Occipital lobe (tissue), 2 donors: ENCODE measurements around the genes KRT86, KRT6A, KRT71, KRT1 and KRT3.

- RAMPAGE, long total RNA: no peak
These were observed 95.5 kb downstream of the SCN8A start for GRCh38 chr12:51686388-51687096.

- RAMPAGE, long total RNA: no peak
These were observed 302 bp downstream of the FIGNL2 start for GRCh38 chr12:51848259-51848573.

DNA sequence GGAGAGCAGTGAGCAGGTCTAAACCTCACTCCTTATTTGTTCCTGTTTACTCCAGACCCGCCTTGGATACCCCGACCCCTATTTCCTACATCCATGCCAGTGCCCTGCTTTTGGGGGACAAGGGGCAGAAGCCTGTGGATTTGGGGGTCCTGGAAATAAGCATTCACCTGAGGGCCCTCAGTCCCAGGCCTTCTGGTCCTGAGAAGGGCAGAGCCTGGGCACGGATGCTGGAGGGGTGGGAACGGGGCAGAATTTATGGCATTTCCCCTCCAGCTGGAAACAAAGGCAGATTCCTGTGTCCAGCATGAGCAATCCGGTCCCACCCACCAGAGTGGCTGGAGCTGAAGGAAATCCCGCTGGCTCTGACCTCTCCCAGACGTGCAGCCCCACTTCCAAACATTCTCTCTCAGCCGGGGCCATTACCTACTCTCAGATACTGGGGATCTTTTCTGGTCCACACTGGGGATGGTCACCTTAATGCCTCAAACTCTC, 9.3 kb downstream of the ANKRD33 start:
- RAMPAGE, long total RNA: no peak

GRCh38 chr12:51923395-51923850, 16.1 kb downstream of the ACVRL1 start:
- RAMPAGE, long total RNA: no peak

DNA sequence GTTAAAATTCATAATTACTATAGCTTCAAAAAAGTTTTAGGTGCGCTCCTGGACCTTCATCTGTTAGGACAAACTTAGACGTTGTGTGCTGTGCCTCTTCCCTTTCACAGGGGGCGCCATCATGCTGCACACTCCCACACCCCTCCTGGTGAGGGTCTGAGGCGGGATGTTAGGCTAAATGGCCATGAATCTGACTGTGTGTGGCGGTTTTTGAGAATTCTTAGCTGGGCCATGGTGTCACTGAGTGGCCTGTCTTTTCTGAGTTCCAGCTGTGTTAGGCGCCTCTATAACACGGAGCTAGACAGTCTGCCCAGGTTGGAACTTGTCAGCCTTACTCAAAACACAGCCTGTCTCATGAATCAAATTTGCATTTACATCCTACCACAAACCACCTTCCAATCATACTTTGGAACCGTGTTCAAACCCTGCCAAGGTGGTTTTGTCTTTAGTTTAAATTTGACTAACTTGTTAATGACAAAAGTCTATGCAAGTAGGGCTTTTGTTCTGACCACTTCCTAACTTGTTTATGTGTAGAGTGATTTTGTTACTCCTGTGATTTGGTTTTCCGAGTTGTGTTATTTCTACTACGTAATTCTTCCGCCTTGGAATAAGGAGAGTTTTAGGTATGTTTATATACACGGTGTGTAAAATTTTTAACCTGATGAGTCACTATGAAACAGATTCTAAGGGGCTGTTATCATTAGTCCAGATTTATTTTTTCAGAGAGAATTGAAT, 19.5 kb downstream of the ACVR1B start:
- RAMPAGE, long total RNA: no peak

DNA sequence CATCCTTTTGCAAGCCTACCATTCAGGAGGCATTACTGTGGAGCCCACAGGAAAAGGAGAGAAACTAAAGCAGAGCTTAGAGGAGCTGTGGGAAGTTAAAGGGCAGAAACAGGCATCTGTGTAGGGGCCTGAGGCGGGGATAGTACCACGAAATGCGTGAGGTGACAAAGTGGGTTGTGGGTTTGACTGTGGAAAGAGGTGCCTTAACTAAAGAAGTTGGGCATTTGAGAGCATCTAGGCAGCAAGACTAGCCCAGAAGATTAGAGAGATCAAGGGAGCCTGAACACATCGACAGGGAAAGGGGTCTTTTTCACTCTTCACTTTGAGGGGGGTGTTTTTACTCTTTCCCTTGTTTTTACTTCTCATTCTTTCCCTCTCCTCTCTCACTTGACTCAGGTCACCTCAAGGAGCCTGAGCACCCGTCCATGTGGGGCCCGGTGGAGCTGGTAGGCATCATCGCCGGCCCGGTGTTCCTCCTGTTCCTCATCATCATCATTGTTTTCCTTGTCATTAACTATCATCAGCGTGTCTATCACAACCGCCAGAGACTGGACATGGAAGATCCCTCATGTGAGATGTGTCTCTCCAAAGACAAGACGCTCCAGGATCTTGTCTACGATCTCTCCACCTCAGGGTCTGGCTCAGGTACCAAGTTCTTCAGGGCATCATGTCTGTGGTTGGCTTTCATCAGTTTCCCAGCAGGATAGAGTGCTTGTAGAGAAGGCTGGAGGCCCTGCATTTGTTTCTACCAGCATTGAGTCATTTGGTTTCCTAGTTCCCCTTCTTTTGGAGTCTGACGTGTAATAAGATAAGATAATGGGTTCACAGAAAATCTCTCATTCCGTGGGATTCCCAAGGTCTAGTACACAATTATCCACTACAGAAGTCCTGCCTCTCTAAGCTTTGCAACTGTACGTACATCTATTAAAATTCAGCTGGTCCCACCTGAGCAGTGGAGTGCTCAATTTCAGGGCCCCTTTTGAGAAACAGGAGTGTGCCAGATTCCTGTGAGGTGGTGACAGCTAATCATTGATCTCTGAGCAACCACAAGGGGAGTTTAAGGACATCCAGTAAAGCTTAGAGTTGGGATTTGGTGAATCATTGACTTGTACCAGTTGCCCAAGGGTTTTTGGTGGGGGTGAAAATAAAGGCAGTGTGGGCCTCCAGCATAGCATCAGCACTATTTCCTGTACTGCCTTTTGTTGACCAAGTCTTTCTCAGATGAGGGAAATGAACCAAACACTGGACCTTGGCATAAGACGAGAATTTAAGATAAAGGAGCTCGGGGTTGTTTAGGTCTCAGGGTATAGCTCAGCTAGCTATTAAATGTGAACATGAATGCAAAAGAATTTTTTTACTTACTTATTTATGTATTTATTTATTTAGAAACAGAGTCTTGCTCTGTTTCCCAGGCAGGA, 24.9 kb downstream of the ACVR1B start:
- RAMPAGE, long total RNA: no peak

- RAMPAGE, long total RNA: no peak
These were observed 13.6 kb upstream of the NR4A1 start for GRCh38 chr12:52037624-52037966.

DNA sequence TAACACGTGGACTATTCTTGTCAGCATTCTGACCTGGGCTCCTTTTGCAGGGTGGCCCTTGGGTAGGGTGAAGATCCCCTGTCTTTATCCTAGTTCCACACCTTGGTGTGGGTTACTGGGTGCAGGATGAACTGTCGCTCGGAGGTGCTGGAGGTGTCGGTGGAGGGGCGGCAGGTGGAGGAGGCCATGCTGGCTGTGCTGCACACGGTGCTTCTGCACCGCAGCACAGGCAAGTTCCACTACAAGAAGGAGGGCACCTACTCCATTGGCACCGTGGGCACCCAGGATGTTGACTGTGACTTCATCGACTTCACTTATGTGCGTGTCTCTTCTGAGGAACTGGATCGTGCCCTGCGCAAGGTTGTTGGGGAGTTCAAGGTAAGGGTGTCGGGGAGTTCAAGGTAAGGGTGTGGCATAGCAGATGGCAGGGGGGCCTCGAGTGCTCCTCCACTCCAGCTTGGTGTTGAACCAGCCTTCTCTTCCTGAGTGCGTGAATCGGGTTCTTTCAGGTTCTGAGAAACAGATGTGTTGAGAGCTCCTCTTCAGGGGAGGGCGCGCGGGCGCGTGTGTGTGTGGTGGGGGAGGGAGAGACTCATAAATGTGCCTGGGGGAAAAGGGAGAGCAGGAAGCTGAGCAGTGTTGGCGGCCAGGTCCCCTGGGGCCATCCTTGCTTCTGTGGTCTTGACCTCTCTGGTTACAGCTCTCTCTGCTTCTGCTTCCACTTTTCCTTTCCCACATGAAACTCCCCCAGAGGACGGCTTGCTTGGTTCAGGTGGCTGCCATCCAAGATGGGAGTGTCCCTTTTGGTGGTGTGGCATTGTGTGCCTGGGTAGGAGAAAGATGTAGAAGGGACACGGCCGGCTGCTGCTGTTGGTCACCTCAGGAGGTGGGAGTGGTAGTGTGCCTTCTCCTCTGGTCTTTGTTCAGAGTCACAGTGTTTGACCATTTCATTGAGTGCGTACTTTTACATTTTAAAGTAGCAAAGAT, 4.0 kb downstream of the ATG101 start:
- RAMPAGE, long total RNA: no peak

GRCh38 chr12:52093318-52093793, 13.9 kb downstream of the SMIM41 start:
- RAMPAGE, long total RNA: no peak

DNA sequence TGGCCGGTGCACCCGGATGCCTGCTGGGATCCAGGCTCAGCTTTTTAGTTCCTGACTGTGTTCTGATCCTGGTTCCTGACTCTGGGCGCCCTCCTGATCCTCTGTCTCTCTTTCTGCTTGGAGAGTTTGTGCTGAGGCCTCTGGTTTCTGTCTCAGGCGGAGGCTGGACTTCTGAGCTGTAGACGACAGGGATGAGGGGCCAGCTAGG, 16.6 kb downstream of the KRT80 start:
- RAMPAGE, long total RNA: no peak

GRCh38 chr12:52193909-52194412, 2.1 kb upstream of the KRT80 start:
- RAMPAGE, long total RNA: no peak

DNA sequence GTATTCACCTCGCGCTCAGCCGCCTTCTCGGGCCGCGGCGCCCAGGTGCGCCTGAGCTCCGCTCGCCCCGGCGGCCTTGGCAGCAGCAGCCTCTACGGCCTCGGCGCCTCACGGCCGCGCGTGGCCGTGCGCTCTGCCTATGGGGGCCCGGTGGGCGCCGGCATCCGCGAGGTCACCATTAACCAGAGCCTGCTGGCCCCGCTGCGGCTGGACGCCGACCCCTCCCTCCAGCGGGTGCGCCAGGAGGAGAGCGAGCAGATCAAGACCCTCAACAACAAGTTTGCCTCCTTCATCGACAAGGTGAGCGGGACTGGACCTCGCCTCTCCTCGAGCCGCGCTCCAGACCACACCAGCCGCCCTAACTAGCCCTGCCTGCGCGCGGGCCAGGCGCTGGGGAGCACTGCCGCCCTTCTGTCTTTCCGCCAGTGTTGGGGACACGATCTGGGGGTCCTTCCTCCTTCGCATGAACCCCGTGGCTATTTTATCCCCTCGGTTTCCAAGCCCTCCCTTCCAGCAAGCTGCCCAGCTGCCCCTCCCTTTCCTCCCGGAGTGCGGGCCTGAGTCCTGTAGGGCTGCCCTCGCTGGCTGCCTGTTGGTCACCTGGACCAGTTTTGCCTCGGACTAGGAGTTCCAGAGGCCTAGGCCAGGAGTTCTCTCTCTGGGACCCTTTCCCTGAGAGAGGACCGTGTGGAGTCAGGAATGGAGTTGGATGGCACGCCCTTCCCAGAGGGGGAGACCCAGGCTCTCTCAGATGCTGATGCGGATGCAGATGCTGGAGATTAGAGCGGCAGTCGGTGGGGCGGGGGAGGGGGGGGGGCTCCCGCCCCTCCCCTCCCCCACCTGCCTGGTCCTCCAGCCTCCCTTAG, 511 bp downstream of the KRT7 start:
- RAMPAGE, long total RNA: no peak

- RAMPAGE, long total RNA: no peak
These were observed 1.8 kb downstream of the KRT7 start for GRCh38 chr12:52234660-52235415.

DNA sequence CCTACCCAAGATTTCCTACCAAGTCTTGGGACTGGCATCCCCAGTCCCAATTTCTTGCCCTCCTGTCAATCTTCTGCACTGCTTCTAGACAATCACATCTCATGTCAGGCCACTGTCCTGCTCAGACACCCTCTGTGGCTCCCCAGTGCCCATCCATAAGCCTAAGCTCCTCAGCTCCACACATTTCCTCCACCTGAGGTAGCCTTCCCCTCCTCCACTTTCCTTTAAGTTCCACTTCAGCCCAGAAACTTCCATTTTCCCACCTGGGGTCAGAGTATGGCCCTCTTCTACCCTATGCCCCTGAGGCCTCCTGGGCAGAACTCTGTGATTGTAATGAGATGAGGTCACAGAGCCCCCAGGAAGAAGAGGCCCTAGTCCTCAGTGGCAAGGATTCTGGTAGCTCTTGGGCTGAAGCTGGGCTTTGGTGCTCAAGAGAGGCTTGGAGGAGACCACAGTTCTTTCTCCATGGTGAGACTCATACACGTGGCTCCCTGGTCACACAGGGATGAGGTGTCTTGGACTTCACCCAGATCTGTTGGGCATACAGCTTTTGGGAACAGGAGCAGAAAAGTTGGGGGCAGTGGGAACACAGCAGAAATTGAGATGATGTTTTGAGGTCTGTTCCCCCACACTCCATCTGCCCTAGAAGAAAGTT, at the start of gene KRT86:
KRT86 (plus strand) TSS at position 391 of the 655 bp plus-strand sequence.
- RAMPAGE, long total RNA: no peak

DNA sequence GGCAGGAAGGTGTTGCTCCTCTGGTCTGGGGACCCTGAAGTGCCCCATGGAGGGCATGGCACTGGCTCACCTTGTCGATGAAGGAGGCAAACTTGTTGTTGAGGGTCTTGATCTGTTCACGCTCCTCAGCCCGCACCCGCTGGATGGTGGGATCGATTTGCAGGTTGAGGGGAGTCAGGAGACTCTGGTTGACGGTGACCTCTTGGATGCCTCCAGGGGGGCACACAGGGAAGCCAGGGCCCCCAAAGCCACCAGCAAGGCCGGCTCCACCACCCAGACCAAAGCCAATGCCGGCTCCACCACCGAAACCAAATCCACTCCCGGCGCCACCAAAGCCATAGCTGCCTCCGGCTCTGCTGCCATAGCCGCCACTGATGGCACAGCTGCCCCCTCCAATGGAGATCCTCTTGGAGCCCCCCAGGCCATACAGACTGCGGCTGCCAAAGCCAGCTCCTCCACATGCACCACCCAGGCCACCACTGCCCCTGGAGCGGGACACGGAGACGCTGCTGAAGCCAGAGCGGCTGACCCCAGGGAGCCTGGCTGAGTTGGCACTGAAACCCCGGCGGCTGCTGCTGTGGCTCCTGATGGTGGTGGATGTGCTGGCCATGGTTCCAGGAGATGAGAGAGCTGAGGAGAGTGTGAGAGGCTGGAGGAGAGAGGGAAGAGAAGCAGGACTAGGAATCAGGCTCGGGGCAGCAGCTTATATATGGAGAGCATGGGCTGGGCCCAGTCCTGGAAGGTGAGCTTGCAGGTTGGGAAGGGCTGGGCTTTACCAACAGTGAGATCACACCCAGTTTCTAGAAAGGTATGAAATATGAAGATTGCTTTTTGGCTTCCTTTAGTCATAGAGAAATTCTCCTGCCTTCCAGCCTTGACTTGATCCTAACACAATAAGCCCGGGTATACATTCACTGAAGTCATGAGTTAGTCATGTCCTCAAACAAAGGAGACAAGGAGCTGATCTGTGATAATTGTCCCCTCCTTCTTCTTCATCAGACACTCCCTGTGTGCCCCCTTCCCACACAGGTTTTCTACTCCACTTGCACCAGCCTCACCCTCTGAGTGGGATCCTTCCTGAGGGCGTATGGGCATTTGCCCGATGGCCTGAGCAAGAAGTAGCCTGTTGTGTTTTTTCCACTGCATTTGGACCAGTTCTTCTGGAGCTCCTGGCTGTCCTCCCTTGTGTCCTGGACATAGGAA, at the start of gene KRT6A:
KRT6A (minus strand) TSS at position 679 of the 1,203 bp plus-strand sequence.
- RAMPAGE, long total RNA: no peak

DNA sequence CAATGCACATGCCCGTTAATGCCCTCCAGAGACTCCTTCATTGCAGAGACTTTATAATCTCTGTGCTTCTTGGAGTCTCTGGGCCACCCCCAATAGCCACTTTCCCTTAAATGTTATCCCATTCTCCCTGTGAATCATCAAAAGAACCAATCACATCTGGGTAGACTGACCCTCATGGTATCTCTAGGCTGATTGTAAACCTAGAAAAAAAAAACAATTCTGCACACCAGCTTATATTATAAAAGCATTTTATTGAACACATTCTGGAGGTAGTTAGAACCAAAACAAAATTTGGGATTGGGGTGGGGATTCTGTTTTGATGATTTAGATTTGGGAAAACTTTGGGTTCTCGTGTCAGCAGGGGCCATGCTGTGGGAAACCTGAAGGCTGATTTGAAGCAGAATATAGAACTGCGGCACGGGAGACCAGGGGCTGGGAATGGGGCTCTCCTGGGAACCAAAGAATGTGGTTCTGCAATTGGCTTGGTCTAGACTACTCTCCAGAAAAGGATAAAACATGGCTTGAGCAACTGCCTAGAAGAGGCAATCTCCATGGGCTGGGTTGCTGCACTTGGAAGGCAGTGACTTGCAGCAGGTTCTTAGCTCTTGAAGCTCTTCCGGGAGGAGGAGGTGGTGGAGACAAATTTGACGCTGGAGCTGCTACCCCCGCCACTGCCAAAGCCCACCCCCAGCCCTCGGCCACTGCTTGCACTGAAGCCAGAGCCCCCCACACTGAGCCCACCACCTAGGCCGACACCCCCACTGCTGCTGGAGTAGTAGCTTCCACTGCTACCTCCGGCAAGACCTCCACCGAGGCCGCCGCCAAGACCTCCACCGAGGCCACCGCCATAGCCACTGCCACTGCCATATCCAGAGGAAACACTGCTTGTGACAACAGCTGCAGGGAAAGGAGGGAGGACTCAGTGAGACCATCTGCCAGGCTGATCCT, 5.6 kb downstream of the KRT5 start:
- RAMPAGE, long total RNA: no peak

GRCh38 chr12:52552910-52553384, at the start of gene KRT71:
Gene KRT71, minus strand, starts transcription at chr12:52553145.
- RAMPAGE, long total RNA: no peak

DNA sequence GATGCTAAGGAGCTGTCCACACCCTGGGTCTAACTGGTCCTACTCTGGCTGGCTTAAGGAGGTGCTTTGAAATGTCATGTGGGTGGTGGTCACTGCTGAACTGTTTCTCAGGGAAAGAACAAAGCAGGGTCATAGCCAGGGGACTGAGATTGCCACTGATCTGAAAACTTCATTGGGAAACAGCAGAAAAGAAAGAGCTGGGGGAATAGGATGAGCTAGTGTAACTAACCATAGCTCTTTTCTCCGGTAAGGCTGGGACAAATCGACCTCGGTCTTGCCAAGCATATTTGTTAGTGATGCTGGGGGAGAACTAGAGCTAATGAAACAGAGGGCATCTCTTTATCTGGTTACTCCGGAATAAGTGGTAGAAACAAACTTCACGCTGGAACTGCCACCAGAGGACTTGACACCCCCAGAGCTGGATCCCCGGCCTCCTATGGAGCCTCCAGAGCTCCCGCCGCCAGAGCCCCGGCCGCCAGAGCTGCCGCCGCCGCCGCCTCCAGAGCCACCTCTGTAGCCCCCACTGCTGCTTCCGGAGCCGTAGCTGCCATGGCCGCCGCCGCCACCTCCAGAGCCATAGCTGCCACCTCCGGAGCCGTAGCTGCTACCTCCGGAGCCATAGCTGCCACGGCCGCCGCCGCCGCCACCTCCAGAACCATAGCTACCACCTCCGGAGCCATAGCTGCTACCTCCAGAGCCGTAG, 5.2 kb downstream of the KRT1 start:
- RAMPAGE, long total RNA: no peak

DNA sequence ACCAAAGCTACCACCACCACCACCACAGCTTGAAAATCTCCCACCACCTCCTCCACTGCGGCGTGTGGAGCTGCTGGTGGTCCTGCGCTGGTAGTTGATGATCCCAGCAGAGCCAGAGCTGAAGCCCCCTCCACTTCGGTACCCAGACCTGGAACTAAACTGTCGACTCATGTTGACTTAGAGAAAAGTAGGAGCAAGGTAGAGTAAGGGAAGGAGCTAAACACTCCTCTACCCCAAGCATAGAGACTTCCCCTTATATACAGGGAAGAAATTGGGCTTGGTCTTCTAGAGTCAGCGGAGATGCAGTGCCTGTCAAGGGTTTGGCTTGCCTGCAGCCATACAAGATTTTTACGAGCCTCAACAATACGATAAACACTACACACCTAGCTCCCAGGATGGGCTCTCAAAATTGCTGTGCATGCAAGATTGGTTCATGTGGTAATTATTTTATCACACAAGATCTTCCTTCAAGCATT, at the start of gene KRT1:
KRT1 (minus strand) TSS at position 230 of the 476 bp plus-strand sequence.
- RAMPAGE, long total RNA: no peak

DNA sequence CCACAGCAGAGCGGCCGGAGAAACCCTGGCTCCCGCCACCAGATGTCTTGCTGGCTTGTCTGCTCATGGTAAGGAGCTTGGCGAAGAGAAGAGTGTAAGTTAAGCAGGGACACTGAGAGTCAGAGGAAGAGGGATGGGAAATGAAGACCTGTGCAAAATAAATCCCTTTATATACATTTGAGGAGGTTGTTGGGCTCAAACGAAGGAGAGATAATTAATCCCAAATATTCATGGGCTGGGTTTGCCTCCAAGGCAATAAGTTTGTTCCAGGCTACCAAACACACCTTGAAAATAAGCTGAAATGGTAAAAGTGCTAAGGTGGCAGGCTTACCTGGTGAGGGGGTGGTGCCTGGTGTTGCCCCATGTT, at the start of gene KRT3:
KRT3 (minus strand) TSS at position 142 of the 367 bp plus-strand sequence.
- RAMPAGE, long total RNA: no peak